Cardiac septum (tissue), 1 donor: ENCODE measurements around the genes CABS1, SMR3B and PF4V1.

DNA sequence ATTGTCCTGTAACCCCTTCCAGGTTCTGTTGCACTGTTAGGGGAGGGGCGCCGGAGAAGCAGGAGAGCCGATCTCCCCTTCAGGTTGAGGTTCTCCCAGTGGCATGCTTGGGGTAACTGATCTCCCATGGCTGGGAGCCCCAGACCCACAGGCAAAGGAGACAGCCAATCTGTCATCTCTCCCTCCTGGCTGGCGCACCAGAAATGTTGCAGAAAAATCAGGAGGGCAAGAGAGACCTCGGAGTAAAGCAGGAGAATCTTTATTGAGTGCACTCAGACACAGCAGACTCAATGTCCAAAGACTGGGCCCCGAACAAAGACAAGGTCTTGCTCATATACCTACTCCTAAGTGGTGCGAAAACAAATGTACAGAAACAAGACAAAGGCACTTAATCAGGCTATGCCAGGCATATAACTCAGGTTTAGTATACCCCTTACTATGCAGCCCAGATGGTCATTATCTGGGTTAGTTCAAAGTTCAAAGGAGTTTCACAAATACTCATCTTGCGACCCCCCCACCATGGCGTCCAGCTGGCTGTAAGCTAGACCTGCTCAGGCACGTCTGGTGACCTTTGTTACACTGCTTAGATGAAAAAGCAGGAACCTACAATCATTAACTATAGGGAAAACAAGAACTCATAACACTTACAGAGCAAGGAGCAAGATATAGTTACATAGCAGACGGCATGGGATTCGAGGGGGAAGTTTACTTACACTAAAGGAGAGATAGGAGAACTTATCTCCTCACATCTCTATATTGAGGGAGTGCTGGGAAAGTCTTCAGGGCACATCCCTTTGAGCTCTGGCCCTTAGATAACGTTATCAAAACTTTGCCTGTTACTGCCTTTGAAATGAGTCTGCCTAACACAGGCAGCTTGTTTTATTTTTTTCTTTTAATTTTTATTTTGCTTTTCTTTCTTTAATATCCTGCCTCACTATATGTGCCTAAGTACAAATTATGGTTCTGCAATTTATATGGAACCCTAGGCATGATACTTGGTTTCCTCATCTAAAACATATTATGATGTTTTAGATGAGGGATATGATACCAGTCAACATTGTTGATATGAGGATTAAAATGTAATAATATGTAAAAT, 27.4 kb downstream of the SULT1E1 start:
- PRO-cap, result no peak

GRCh38 chr4:70334841-70335209, at the start of gene CABS1:
CABS1 (plus strand) TSS chr4:70334981.
- PRO-cap, result no peak

GRCh38 chr4:70382965-70383403, at the start of gene SMR3B:
SMR3B (plus strand) TSS chr4:70383131.
- PRO-cap, result no peak

- PRO-cap, result no peak
Observed at GRCh38 chr4:70836088-70836409, 3.6 kb downstream of the GRSF1 start.

GRCh38 chr4:70840148-70840526, 447 bp upstream of the GRSF1 start:
- PRO-cap, result bidirectional peak, plus-strand start at chr4:70840250, minus-strand start at chr4:70839945

DNA sequence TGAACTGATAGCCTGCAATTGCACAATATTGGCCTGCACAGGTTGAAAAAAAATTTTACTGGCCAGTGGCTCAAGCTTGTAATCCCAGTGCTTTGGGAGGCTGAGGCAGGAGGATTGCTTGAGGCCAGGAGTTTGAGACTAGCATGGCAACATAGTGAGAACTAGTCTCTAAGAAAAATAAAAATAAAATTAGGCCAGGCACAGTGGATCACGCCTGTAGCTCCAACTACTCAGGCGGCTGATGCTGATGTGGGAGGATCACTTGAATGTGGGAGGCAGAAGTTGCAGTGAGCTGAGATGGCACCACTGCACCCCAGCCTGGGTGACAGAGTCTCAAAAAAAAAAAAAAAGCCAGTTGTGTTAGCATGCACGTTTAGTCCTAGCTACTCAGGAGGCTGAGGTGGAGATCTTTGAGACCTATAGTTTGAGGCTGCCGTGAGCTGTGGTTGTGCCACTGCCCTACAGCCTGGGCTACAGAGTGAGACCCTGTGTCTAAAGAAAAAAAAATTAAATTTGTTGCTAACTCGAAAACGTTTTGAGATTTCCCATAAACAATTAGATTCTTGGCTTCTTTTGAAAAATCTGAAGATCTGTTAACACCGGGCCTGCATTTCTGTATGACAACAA, 2.5 kb downstream of the DCK start:
- PRO-cap, result no peak

DNA sequence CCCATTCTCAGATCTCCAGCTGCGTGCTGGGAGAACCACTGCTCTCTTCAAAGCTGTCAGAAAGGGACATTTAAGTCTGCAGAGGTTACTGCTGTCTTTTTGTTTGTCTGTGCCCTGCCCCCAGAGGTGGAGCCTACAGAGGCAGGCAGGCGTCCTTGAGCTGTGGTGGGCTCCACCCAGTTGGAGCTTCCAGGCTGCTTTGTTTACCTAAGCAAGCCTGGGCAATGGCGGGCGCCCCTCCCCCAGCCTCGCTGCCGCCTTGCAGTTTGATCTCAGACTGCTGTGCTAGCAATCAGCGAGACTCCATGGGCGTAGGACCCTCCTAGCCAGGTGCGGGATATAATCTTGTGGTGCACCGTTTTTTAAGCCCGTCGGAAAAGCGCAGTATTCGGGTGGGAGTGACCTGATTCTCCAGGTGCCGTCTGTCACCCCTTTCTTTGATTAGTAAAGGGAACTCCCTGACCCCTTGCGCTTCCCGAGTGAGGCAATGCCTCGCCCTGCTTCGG, 65.8 kb downstream of the DCK start:
- PRO-cap, result no peak

GRCh38 chr4:71187593-71187801, 438 bp downstream of the SLC4A4 start:
- PRO-cap, result no peak

DNA sequence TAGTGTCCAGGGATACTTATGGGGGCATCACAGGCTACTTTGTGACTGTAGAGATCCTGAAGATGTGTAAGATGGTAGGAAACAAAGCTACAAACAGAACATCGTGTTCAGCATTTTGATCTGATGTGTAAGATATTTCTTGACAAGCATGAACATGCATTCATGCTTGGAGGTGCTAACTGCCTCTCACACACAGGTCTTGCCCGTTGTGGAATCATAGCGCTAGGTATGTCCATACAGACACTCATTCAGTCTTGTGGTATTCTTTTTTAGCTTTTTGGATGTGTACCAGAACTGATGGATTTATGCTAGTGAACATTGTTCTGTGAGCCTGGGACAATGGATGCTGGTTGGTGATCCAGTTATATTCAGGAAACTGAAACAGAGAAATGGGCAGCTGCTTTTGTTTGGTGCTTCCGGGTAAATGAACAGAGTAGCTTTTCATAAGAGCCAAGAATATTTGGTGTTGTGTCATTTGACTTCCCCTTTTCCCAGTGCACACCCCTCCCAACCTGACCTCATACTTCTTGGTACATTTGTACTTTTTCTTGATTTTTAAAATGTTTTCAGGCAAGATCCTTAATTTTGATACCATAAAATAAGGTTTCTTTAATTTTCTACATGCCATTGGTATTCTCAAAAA, 72.8 kb downstream of the SLC4A4 start:
- PRO-cap, result no peak

DNA sequence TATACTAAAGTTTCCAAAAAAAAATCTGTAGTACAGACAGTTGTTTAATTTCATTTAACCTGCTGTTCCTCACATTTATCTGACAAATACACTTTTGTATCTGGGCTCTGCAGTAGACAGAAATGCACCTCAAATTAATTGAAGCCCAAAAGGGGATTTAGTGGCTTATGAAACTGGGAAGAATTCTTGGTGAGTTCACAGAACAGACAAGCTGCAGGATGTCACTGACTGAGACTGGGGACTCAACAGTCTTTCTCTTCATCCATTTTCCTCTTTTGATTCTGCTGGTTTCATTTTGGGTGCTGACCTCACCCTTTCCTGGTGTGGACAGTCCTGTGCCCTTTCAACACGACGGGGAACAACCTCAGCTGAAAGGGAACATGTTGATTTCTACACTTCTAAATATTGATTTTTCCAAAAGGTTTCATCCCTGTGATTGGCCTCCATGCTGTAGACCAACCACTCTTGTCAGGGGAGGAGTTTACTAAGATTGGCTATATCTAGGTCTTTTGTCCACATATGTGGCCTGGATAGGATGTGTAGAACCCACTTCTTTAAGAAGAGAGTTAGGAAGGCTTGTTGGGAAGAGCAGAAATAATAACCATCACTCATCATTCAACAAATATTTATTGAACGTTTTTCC, 243.5 kb downstream of the SLC4A4 start:
- PRO-cap, result no peak

GRCh38 chr4:71784280-71784573, 348 bp upstream of the GC start:
- PRO-cap, result no peak

DNA sequence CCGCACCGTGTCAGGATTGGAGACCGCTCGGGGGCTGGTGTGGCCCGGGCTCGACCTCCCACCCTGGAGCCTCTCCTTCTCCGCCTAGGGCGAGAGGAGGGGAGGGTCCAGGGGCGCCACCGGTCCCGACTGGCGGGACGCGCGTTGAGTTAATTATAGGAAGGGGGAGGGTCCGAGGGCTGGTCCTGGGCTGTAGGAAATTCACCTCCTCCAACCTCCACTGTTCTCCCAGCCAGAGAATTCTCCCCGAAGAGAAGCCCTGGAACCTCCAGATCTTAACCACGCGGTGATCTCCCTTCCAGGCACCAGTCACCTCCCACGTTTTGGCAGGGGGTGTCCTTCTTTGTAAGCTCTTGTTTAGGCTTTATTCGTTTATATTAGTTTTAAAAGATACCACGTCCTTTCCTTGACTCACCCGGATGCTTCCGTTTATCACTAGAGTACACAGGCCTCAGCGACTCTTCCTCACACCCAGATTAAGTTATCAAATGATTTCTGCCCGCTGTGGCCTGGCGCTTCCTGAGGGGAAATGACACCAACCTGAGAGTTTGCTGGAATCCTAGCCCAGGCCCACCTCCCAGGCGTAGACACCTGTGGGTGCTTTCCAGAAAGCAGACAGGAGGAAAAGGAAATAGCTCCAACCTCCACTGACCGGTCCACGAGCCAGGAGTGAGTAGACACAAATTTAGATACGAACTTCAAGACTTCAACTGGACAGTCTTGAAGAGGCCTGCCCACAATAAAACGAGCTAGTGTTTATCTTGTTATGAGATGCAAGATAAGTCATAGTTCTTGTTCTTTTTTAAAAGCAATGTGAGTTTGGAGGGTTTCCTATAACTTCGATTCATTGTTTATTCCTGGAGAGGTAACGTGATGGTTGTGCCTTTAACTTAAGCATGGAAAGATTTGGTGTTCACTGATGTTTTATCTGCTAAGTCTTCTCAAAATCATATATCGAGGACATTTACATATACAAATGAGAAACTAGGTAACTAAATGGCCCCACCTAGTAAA, 747 bp upstream of the ADAMTS3 start:
- PRO-cap, result no peak

GRCh38 chr4:73155555-73156706, 86.4 kb upstream of the COX18 start:
- PRO-cap, result no peak

DNA sequence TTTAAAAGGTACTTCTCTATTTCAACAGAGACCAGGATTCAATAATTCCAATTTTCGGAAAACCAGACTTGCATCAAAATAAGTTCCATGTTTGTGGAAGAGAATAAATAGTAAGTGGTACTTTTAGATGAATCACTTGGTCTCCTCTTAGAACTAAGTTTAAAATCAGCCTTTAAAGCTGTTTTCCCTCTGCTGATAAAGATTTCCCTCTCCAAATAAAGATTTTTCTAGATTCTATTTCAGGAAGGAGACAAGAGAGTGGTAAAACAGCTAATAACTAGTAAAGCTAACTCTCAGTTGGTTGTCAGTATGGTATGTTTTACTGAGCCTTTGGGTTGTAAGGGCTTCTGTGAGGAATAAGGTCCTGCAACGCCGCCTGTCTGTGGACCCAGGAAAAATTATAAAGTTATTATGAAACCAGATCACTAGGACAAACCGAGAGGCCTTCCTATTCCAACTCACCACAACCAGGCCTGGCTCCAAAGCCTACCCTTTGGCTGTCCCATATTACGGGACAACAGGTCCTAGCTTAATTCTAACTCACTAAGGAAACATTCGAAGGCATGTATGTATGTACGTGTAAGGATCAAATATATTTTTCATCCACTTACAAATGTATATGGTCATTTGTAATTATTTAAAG, 1.5 kb downstream of the ANKRD17 start:
- PRO-cap, result no peak

DNA sequence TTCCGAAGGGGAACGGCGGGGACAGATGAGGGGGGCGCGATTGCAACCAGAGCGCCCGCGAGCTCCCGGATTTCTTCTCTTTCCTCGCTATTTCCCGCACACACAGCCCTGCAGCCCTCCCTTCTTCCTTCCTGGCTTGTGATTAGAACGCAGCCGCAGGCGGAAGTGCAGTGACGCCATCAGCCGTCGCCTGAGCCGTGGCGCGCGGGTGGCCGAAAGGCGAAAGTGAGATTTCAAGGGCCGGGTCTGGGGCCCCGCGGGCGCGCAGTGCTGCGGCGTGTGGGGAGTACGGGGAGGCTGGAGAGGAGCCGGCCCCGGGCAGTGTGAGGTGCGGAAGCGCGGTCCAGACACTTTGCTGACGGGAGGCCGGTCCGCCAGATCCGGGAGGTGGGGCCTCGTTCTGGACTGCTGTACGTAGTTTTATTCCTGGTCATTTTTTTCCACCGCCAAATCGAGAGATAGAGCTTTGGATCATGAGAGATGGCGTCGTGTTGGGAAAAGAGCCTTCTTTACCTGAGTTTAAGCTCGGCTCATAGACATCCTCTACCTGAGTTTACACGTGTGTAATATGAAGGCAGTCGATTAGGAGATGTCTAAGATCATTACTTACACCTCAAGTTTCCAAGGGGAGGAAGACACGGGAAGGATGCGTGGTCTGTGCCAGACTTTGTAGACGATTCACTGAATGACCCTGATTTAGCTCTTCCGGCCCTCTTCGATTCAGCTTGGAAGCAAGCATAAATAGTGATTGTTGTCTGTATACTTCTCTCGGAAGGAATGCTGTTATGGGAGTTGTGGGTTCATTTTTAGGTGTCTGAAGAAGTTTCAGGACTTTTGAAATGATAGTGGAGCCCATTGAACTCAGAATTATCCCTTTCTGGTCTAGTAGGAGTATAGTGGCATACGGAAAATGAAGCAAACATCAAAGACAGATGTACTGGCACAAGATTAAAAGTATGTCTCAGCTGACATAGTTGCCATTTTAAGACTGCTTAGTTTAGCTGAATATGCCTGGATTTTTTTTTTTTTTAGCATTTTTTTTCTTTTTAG, 726 bp upstream of the ANKRD17 start:
- PRO-cap, result bidirectional peak, plus-strand start at position 236 of the sequence, minus-strand start at position 138 of the sequence

GRCh38 chr4:73607176-73607922, 12.9 kb downstream of the RASSF6 start:
- PRO-cap, result no peak

DNA sequence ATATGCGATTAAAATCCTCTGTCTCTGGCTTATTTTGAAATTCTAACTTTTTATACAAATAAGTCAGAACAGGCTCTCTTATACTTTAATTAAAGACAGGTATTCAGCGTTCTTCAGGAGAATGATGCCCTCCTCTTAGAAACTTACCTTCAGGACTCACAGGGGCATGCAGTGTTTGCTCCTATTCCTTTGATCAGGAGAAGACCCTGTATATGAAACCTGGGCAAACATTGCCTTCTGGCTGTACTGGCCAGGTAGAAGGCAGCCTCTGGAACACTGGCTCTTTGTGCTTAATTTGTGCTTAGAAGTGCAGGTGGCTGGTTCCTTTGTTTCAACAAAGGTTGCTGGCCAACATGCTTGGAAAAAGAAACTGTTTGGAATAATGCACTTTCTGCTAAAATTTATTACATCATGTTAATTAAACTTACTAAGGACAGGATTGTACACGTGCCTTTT, 11.6 kb downstream of the RASSF6 start:
- PRO-cap, result no peak

GRCh38 chr4:73709262-73709972, 31.0 kb upstream of the CXCL8 start:
- PRO-cap, result no peak

DNA sequence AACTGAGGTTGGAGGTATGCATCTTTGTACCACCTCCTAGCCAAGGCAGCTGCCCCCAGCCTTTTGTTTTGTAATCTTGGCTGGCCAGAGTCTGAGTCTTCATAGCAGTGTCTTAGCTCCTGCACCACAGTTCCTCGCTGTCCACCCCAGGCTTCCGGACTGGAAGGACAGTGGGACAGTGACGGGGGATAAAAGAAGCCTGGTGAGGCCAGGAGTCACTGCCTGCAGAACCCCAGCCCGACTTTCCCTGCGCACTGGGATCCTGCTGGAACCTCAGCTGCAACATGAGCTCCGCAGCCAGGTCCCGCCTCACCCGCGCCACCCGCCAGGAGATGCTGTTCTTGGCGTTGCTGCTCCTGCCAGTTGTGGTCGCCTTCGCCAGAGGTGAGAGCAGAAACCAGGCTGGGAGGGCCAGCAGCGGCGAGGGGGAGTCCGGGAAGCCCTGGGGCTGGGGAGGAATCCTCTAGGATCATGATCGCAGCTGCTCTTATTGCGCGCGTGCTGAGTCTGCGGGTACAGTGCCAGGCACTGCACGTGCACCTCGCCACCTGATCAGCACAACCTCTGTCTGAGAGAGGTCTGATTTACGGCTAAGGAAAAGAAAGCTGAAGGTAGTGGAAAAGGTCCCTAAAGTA, at the start of gene PF4V1:
Gene PF4V1 (plus strand): TSS at position 218 of the 635 bp plus-strand sequence.
- PRO-cap, result no peak

- PRO-cap, result no peak
Observed at GRCh38 chr4:74105431-74106172, 6.6 kb upstream of the CXCL2 start.